SK-N-DZ (cell line): Measurements from ENCODE around the genes LRRC28, CERS3 and LRRK1.

RAMPAGE:
- cytosol, long total RNA: no peak
- nucleus, long total RNA: no peak
Observed at GRCh38 chr15:99137247-99137929, 32.5 kb downstream of the SYNM start.

GRCh38 chr15:99250641-99251590 is at the start of gene LRRC28:
TSS of gene LRRC28 (plus strand) at chr15:99251481.
RAMPAGE:
- cytosol, long total RNA: start-site peak on the plus strand at chr15:99251464-99251528, 65 and 116 reads in 2 replicates
- nucleus, long total RNA: no peak

DNA sequence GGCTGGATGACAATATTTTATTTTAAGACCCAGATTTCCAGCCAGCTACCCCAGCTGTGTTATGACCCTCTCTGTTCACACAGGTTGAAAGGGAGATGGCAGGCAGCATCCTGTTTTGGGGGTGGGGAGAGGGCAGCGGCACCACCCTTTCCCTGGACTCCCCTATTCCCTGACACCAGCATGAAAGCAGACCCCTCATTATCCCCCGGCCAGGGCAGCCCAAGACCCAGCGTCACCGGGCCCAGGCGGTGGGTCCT is 127.6 kb upstream of the MEF2A start:
RAMPAGE:
- cytosol, long total RNA: no peak
- nucleus, long total RNA: no peak

DNA sequence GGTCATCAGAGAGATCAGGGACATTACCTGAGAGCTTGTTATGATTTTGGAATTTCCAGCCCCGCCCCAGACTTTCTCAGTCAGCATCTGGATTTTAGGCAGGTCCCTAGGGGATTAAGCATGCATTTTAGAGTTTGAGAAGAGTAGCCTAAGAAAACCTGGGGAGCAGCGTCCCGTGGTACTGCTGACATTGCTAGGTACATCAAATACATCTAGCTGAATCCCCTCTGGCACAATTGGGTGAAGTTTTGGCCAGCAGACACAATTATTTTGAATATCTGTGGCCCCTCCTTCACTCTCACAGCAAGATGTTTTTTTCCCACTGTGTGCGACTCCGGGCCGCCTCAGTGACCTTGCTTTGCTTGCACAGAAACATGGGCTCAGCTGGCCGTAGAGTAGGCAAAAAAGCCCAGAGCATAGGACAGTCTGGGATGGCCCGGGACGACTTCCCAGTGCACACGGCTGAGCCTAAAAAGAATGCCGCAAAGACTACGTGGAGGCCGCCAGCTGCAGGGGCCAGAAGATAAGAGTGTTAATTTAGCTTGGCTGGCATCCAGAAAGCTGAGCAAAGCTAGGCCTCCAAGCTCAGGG is 58.6 kb upstream of the MEF2A start:
RAMPAGE:
- cytosol, long total RNA: no peak
- nucleus, long total RNA: no peak

DNA sequence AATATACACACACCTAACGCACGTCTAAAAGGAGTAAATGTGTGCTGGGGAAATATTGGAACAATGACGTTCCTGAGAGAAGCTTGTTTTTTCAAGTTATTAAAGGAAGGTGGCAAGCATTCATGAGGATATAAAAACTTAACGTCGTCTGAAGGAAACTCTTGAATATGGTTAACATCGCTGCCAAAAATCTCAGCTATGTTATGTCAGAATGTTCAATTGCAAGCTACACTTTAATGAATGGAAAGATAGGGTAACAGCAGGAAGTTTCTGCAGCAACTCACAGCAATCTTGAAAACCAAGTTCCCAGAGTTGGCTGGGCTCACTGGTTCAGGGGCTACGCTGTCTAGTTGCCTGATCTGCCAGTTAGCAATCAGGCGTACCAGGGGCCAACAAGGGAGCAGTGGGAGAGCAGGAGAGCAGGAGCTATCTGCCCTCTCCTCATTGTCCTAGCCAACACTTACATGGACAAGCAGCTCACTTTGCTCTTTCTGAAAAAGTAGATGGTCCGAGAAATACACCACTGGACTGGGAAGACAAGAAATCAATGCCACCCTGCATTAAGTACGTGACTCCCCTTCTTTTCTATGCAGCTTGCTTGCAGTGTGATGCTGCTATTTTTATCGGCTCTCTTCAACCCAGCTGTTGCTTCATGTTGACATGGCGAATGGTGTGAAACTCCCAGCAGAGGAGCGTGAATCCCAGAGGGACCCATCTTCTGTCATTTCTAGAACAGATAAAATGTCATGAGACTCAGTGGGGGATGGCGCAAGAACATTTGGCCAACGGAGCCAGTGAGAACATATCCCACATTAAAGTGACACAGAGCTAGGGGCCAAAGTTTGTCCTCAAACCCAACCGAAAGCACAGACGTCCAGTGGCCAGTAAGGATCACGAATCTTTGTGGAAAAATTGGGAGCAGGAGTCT is 54.0 kb upstream of the MEF2A start:
RAMPAGE:
- cytosol, long total RNA: no peak
- nucleus, long total RNA: no peak

GRCh38 chr15:99723729-99724635 is 9.3 kb downstream of the LYSMD4 start:
RAMPAGE:
- cytosol, long total RNA: no peak
- nucleus, long total RNA: no peak

DNA sequence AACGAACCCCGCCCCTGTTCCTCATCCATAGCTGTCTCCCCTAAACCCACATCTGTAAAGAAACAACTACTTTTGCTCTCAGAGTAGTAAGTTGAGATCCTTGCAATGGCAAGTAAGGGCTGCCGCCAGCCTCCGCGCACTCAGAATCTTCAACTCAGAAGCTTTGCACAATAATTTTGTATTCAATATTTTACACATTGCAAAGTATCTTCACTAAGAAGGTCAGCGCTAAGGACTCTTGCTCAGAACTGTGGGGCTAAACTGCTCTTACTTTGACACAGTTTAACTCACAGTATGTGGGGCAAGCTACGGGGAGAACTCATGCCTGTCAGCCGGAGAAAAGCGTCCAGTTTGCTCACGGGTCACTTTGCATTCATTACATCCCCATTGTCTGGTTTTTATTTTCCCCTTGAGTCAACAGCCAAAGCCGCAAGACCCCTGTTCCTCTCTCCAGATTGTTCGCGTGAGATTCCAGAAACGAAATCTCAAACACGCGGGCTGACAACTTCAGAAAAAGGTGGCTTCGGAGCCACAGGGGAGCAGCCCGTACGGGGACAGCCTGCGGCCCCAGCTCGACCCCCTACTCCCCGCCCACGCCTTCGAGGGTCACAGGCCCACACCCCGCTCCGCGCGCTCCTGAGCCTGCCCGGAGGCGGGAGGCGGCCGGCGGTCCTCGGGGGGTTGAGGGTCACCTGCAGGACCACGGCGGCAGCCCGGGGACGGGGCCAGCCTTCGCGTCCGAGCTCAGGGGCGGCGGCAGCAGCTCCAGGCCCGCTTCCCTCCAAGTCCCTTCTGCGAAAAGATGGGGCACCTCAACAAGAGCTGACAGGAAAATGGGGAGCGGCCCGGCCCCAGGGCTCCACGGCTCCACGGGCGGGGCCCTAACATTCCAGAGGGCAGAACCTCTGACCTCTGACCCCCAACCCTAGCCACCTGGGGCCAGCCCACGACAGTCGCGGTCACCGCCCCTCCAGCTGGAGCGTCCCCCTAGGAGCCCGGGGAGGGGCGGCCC is 694 bp downstream of the LYSMD4 start:
RAMPAGE:
- cytosol, long total RNA: no peak
- nucleus, long total RNA: no peak

DNA sequence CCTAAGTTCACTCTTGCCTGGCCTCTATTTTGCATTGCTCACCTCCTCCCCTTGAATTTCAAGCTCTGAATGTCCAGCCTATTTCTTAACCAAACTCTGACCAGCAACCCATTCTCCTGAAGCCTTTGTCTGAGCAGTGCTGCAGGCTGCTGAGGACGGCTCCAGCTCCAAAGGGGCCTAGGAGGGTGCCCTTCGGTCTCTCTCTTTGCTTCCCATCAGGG is 262.0 kb upstream of the LYSMD4 start:
RAMPAGE:
- cytosol, long total RNA: no peak
- nucleus, long total RNA: no peak

DNA sequence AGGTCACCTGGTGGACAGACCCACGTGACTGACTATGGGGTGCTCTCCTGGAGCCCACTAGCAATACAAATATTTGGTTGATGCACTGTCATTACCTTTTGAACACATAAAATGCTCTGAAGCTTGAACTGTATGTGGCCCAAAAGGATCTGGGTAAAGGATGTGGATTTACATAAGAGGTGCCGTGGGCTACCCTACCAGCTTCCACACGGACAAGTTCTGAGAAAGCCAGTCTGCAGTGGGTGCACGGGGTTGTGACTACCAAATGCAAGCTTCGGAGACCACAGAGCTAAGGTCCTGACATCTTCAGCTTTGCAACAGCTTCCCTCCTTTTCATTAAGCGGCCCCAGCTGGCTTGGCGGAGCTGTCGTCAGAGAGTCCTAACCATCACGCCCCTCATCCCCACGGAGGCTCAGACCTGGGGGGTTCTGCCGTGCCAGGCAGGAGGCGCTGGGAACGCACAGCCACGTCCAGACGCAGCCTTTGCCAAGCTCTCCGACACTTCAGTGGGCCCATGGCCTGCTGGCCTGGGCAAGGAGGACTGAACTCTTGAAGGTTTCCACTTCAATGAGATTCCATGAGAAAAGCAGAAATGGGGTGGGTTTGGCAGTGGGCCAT is 228.3 kb downstream of the ADAMTS17 start:
RAMPAGE:
- cytosol, long total RNA: no peak
- nucleus, long total RNA: no peak

GRCh38 chr15:100349219-100349545 is 7.4 kb upstream of the ADAMTS17 start:
RAMPAGE:
- cytosol, long total RNA: no peak
- nucleus, long total RNA: no peak

DNA sequence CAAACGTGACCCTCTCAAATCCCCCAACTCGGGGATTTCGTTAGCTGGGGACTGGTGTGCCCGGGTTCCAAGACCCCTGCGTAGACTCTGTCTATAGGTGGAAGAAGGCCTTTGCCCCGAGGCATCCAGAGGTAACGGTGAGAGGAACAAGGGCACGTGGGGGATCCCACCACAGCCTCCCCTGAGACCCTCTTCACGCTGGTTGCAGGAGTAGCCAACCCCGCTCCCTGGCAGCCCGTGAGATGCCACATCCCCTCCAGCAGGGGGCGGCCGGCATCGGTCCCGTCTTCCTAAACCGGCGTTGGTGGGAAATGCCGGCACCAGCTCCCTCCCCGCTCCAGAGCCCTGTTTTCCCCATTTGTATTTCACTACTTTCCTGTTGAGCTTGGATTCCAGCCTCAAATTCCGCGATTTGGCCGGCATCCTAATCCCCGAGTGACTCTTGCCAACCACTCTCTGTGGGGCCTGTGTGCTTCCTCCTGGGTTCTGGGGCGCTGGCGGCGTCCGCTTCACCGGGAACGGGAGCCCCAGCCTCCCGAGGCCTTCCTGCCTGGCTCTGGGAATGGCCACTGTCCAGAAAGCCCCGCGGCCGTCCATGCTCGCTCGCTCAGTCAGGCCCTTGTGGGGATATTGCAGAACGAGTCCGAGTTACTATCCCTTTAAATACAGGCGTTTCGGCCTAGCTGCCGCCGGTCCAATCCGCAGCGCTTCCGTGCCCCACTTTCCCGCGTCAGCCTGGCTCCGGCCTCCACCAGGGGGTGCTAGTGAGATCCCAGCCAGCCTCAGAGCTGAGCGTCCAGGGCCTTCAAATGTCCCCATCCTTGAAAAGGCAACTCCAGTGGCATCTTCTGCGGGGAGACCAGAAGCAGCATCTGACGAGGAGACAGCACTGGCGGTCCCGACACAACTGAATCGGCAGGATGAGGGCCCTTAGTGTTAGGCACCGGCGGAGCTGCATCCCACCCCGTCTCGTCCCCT is 8.1 kb upstream of the ADAMTS17 start:
RAMPAGE:
- cytosol, long total RNA: no peak
- nucleus, long total RNA: no peak

GRCh38 chr15:100528711-100529081 is at the start of gene CERS3:
TSS of gene CERS3 (minus strand) at chr15:100528950.
RAMPAGE:
- cytosol, long total RNA: no peak
- nucleus, long total RNA: no peak

DNA sequence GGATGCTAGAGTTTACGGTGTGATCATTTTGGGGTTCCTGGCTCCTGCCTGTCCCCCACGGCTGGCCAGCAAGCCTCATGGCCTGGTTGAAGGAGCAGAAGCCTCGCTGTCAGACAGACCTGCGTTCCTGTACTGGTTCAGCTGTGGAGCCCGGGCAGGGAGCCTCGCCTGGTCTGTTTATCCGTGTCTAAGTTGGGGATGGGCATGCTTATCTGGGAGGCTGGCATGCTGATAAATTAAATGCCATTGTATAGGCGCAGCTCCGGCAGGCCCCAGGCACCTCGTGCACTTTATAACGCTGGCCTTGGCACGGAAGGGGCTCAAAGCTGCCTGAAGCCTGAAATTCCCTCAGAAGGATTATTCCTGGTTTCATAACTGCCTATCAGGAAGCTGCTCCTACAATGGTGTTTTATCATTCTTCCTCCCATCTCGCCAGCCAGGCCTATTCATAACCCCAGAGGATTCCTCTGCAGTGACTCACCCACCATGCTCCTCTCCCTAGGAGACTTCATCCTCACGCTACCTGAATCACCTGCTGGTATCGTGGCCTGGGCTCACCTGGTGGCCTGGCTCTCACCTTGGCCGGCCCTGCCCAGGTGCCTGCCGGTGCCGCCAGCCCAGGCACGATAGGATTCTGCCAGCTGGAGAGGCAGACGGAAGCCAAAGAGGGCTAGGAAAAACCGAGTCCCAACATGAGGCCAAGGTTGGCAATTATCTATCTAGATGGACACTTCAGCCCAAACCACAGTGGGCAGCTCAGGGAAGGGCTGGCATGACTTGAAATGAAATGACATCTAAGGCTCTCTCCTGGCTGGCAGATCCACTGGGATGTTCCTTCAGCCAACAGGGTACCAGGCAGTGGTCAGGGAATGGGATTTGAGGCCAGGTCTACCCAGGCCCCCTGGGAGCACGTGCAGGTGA is 111.1 kb downstream of the ASB7 start:
RAMPAGE:
- cytosol, long total RNA: no peak
- nucleus, long total RNA: no peak

RAMPAGE:
- cytosol, long total RNA: no peak
- nucleus, long total RNA: no peak
Observed at GRCh38 chr15:100897710-100898365, 18.2 kb downstream of the ALDH1A3 start.

GRCh38 chr15:100902244-100902972 is 16.7 kb upstream of the LRRK1 start:
RAMPAGE:
- cytosol, long total RNA: no peak
- nucleus, long total RNA: no peak

RAMPAGE:
- cytosol, long total RNA: no peak
- nucleus, long total RNA: no peak
Observed at GRCh38 chr15:100918757-100919656, at the start of gene LRRK1. TSS of gene LRRK1 (plus strand) at chr15:100919357.

DNA sequence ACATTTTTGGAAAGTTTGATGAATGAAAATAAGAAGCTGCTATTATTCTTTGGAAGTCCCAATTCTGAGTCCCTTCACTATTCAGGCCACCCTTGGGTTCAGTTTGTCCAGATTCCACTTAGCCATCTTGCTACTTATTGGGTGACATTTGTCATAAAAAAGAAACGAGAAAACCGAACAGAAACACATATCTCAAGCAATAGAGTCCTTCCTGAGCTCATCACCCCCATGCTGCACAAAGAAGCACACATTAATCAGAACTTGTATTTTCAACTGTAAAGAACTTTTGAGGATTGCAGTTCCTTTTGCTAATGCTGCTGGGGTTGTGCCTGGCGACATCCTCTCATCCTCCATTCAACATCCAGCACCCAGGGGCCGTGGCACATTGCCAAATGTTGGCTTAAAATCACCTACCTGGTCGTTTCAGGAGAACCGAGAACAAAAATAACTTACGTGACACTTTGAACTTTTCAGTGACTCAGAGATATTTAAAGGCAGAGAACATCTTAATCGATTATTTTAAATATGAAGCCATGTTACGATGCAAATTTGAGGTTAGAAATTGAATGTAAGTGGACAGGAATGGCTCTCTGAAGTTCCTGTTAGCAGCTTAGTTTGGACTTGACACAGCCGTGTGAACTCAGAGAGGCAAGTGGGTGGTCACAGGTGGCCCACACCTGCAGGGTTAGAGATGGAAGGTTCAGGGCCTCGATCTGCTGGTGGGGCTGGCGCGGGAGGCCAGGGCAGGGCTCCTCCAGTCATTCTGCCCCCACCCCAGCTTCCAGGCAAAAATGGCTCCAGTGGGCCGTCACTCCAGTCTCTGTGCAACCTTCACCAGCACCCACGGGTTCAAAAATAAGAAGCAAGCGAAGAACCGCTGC is 12.0 kb downstream of the LRRK1 start:
RAMPAGE:
- cytosol, long total RNA: no peak
- nucleus, long total RNA: no peak

DNA sequence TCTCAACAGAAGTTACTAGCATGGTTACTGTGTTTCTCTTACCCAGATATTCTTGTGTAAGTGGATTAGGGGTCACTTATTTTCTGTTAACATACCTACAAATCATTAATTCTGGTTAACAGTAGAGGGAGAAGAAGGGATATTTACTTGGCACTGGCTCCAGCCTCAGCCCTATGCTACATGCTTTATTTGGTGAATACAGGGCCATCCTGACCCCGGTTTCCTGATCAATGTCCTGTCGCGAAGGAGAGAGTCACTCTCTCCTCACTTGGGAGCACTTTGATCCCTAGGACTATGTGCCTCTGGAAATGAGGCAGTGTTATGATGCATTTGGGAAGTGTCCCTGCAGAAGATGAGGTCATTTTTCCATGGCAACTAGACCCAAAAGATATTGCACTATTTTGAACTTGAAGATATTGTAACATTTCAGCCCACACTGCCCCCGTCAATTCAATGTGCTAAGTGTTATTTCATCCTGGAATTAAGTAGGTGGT is 67.9 kb downstream of the LRRK1 start:
RAMPAGE:
- cytosol, long total RNA: no peak
- nucleus, long total RNA: no peak

DNA sequence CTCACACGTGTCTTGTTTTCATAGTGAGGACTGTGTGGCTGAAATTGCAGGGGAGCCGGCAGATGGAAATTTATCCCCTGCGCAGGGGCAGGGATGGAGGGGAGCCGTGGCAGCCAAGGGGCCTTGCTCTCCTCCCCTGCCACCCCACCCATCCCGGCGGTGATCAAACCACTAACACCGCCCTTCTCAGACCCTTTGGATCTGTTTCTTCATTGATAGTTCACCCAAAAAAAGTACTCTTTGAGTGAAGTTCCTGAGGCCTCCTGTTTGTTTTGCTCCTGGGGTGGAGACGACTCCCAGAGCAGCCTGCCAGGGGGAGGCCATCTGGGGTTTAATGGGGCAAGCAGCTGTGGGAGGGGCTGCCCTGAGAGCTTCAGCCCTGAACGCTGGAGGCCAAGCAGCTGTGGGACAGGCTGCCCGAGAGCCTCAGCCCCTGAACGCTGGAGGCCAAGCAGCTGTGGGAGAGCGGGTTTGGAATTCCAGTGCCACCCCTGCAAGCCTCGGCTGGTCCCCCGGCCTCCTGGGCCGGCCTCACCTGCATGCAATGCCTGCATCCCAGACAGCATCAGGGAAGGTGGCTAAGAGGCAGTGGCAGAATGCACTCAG is 131.0 kb downstream of the LRRK1 start:
RAMPAGE:
- cytosol, long total RNA: no peak
- nucleus, long total RNA: no peak

DNA sequence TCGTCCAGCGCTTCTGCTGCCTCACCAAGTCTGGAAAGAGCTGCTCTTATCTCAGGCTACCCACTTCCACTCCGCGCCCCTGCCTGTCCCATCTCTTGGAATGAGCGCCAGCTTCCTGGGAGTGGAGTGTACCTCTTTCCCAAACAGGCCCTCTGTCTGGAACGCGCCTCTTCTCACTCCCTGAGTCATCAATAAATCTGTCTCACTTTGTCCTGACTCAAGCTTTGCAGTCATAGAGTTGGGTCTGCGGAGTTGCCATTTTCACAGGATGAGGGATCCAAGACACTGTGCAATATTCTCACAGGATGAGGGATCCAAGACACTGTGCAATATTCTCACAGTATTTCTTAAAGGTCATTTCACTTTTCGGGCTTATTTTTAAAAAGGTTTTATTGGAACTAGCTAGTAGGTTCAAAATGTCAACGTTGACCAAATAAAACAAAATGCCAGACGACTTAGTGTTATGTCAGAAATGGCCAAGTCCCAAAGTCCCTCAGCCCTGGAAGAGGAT is 81.2 kb downstream of the CHSY1 start:
RAMPAGE:
- cytosol, long total RNA: no peak
- nucleus, long total RNA: no peak